Smooth muscle cell (in vitro differentiated cells): ENCODE measurements around a stretch of chr13.

DNA sequence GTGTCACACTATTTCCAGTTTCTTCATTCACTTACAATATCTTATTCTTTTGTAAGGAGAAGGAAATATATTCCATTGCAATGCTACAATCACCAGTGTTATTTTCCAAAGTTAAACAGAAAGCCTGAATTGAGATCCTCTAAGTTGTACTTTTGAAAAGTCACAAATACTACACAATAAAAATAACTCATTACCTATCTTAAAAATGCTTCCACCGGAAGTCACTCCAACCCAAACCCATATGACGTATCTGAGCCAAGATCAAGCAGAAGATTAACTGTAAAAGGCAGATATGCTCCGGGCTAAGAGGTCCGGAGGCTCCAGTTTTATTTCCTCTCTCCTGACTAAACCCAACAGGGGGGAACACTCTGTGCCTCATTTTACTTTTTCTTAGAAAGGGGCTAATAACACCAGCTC is 970 bp downstream of the RAB20 start:
- RAMPAGE, long total RNA: no peak

DNA sequence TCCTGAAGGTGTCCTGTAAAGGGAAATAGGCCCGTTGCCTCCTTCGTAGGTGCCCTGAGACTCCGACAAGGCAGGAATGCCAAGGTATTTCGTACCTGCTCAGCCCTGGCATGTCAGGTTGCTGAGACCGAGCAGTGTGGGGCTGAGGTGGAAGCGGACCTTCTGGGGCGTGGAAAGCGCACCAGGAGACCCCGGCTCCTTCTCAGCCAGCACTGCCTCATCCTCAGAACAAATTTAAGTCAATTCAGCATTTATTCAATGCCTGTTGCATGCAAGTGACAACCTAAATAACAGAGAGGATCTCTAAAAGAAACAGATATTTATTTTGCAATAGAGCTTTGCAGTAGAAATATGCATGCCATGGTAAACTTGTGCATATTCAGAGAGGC is 1.3 kb upstream of the RAB20 start:
- RAMPAGE, long total RNA: no peak

DNA sequence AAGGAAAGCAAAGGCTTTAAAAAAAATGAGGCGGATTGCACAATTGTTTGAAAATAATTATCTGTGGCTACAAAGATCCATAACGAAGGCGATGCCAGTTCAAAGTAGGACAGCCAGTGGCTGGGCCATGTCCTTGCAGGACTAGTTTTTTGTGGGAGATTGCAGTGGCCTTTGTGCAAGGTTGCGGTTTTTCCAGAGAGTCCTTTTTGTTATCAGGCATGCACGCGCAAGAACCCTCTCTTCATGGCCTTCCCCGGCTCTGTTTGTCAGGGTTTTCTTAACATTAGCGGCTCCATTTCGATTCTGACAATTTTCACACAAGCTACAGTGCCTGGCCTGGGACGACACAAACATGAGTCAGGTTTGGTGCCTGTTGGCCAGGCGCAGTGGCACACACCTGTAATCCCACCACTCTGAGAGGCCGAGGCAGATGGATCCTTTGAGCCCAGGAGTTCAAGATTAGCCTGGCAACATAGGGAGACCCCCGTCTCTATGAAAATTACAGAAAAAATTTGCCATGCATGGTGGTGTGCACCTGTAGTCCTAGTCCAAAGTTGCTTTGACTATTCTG is 1.8 kb upstream of the RAB20 start:
- RAMPAGE, long total RNA: no peak

GRCh38 chr13:110575360-110575919 is 13.9 kb upstream of the RAB20 start:
- RAMPAGE, long total RNA: no peak

- RAMPAGE, long total RNA: no peak
Observed at GRCh38 chr13:110617075-110617691, 1.8 kb downstream of the NAXD start.

DNA sequence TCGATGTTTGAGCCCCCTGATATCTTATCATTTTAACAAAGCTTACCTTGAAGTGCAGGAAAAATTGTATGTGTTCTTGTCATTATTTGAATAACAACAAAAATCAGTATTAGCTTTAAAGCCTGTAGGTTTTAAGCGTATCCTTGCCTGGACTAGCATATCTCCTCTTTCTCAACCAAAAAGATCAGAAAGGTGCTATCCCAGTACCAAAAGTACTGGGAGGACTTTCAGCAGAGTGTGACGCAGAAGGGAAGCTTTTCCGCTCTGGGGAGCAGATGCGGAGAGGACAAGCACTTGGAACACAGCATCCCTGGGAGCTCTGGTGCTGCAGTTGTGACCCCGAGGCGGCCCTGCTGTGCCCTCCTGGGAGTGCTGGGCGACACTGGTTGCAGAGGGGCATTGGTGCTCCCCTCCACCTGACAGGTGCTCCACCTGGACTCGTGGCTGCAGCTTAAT is 3.3 kb downstream of the NAXD start:
- RAMPAGE, long total RNA: no peak

GRCh38 chr13:110640887-110642003 is 25.9 kb downstream of the NAXD start:
- RAMPAGE, long total RNA: no peak

GRCh38 chr13:110665460-110666608 is 40.1 kb downstream of the CARS2 start:
- RAMPAGE, long total RNA: no peak

DNA sequence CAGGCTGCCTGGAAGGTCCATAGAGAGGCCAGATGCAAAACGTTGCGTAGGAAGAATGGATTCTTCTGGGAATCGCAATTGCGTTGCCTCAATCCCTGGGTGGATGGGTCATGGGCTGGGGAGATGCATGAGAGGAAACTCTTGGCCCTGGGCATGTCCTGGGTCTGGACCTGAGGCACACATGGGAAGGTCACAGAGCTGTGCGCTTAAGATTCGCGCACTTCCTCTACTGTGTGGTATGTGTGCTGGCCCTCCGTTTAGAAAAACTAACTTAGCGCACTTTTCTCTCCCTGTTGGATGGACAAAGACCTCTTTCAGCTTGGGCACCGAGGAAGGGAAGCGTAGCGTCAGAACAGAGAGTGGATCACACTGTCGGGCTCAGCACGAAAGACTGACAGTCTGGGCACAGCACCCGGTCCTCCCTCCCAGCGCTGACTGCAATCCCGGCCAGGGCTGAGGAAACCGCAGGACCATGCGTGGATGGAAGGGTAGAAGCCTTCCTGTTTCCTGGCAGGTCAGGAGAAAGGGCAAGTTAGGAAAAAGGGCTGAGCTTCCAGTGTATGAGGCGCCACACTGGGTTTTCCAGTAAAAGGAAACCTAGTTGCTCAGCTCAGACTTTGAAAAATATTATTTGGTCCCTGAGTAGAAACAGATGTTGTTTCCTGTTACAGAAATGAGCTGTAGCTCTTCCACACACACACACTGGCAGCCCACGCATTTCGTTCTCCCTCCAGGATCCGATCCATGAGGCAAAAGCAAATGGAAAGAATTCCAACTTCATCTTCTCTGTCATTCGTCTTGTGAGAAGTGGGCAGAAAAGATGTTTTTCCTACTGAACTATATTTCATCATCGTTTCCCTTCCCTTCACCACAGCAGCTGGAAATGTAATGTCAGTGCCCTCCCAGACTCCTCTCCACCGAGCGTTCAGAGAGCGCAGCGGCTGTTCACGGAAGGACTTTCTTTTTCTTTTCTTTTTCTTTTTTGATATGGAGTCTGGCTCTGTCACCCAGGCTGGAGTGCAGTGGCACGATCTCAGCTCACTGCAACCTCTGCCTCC is 86.1 kb downstream of the ING1 start:
- RAMPAGE, long total RNA: no peak

DNA sequence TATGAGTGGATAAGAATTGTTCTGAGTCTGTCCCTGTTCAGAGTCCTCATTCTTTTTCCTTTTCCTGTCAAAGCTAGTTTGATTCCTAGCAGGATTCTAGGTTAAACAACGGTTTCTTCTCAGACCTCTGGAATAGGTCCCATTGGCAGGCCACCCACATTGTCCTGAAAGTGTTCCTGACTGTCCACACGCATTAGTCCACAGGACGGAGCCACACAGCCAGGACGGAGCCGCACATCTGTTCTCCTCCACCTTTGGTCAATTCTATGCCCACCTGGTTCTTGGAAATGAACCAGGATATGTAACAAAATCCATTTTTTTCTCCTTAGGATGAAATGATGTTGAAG is 46.1 kb downstream of the ANKRD10 start:
- RAMPAGE, long total RNA: no peak

DNA sequence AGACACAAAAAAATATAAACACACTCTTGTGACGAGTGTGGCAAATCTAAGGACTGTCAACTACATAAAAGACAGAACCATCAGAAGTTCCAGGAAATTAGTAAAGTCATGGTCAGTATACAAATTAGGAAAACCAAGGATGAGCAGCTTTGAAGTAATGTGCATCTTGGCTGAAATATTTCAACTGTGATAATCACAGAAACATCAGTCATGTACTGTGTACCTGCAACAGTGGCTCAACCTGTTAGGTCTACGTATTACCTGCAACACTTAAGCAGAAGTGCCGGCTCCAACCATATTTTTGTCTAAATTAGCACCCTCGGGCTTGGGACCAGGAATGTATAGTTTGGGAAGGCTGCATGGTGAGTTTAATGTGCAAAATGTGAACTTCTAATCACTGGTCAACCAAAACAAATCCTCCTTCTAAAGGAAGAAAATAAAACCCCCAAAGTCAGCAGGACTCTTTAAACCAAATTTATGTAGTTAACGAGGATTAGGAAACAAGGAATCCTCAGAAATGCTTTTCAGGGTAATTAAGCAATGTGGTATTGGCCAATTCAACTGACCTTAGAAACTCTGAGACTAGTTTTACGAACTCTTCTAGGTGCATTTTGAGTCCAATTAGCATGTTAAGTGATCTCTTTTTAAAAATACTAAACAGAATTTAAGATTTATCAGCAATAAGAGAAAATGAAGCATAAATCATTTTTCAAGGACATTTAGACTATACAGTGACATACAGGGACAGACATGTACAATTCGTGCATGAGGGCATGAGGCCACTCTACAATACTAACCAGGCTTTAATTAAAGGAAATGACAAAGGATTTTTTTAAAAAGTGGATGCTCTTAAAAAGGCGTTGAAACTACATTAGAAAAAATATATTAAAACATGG is 24.2 kb downstream of the ANKRD10 start:
- RAMPAGE, long total RNA: no peak

DNA sequence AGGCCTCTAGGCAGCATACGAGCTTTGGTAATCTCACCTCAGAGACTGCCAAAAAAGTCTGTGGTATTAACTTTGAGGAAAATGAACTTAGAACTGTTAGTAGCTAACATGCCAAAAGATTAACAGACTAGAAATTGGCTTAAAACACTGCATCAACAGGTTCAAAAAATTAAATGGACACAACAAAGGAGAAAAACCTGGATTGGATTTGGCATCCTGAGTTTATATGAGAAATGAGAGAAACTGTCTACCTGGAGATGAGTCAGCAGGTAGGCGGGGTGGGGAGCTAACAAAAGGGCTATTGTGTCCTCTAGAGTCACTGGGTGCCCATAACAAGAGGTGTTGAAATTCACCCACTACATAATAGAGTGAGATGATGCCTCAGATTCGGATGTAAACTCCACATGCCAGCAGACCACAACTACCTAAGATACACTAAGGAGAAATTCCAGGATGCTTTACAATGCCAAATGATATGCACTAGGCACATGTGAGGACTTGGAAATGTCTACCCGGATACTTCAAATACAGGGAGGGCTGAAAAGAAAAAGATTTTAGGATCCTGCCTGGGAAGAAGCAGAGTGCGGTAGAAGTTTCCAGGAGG is 6.4 kb downstream of the ANKRD10 start:
- RAMPAGE, long total RNA: no peak

DNA sequence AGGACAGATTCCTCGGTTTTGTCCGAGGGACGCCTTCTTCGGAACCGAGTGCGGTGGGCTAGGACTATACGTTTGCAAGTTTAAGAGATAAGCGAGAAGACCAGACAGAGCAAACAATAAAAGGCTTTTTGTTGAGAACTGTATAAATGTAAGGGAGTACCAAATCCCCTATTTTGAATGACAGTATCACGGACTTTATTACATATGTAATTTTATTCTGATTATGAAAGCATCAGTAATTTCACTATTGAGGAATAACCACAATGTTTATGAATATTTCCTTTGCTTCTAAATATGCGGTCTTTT is 1.1 kb upstream of the ANKRD10 start:
- RAMPAGE, long total RNA: no peak

GRCh38 chr13:110916303-110917085 is 1.6 kb upstream of the ANKRD10 start:
- RAMPAGE, long total RNA: no peak

GRCh38 chr13:110954877-110955613 is 40.2 kb upstream of the ANKRD10 start:
- RAMPAGE, long total RNA: no peak

- RAMPAGE, long total RNA: no peak
Observed at GRCh38 chr13:111240931-111241472, 79.4 kb upstream of the TEX29 start.

DNA sequence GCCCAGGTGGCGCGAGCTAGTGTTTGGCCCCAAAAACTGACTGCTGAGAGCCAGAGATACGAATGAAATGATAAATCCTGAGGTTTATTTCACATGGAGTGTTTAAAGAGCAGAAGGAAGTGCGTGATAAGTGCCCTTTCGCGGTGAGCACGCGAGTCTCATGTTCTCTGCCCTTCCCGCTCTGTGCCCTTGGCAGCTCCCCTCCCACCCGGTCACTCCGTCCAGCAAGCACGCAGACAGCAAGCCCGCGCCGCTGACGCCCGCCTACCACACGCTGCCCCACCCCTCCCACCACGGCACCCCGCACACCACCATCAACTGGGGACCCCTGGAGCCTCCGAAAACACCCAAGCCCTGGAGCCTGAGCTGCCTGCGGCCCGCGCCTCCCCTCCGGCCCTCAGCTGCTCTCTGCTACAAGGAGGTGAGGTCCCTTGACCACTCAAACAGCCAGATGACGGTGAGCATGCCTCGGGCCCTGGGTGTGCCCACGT is 37.5 kb upstream of the TEX29 start:
- RAMPAGE, long total RNA: no peak

DNA sequence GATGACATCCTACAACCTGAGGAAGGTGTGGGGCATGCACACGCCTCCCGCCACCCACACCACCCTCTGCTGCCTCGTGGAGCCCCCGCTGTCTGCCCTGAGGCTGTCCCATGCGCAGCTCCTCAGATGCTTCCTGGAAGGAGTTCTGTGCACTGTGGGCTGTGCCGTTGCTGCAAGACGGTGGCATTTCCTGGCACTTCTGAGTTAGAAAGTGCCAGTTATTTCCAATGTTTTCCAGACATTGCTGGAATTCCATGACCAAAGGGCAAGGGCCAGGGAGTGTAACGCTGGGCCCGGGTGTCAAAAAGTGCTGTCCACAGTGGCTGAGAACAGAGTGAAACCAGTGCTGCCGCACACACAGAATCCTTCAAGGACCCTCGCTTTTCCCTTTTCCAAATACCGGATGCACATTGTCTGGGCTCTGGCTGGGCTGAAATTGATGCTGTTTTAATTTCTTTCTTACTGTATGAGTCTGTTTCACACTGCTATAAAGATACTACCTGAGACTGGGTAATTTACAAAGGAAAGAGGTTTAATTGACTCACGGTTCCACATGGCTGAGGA is 4.1 kb upstream of the TEX29 start:
- RAMPAGE, long total RNA: no peak

DNA sequence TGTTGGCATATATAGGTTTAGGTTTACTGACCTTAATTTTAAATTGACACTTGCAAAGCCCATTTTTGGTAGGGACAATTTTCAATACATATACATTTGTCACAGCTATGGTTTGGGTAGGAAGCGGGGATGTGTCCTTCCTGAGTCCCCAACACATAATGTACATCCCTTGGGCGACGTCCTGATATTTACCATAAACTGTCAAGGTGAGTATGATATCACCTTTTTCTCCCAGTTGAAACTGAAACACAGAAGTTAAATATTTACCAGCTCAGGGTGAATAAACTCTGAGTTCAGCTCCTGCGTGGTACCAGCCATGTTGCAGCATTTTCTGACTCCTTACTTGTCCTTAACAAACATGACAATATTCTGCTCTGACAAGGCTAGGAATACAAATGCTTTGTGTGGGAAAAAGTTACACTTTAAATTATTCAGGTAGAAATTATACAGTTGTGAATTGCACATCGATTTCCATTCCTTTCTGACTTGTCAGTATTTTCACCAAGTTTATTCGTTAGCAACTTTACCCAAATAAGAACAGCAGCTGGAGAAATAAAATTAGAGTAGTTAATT is 294.2 kb downstream of the TEX29 start:
- RAMPAGE, long total RNA: no peak

- RAMPAGE, long total RNA: no peak
Observed at GRCh38 chr13:112056266-112057091, 10.5 kb upstream of the SOX1 start.